Measurements from ENCODE around the genes CFLAR and C2CD6.

DNA sequence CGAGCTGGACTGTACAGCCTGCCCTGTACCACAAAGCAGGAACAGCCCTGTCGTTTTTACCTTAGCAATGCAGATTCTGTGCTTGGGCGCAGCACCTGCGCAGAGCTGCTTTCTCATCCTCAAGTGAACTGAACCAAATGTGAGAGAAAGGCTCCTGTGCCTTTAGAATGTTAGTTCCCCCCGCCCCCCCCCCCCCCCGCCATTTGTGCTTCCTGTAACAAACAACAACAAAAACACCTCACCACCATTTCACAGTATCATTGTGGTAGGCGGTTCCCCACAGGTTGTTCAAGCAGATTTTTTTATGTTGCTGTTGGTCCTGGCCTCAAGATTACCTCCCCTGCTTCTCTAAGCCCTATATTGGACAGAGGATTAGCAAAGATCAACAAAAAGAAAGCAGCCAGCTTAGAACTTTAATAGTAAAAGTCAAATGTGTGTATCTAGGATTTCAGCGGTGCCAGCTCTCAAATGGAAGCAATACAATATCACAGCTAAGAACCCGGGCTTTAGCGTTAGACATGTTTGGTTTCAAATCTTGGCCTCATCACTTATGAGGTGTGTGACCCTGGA is 84.8 kb downstream of the KCTD18 start:
- RRBS = no CpG with 5 or more reads among the region's 10 CpGs

GRCh38 chr2:200452873-200453337 is 57.0 kb downstream of the KCTD18 start:
- RRBS = no CpG with 5 or more reads among the region's 5 CpGs

DNA sequence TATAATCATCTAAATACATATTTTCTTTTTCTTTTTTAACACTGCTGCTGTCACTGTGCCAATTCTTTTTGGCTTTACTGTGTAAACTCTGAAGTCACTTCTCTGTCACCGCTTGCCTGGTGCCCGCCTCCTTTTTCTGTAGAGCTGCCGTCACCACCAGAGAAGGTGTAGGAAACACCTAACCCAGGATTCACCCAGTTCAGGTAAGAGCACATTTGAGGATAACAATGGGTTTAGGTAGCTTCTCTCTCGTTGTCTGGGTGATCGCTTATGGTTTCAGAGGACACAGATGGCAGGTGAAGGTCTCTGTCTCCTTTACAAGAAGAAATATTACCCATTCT is 93.4 kb downstream of the AOX1 start:
- RRBS = no CpG with 5 or more reads among the region's 5 CpGs

GRCh38 chr2:200695113-200696135 is 109.6 kb downstream of the AOX1 start:
- RRBS = no CpG with 5 or more reads among the region's 14 CpGs

- RRBS = no CpG with 5 or more reads among the region's 2 CpGs
Measured at GRCh38 chr2:200705268-200705831, 106.4 kb upstream of the BZW1 start.

GRCh38 chr2:200830578-200830943 is 18.9 kb downstream of the BZW1 start:
- RRBS = no CpG with 5 or more reads among the region's 9 CpGs

DNA sequence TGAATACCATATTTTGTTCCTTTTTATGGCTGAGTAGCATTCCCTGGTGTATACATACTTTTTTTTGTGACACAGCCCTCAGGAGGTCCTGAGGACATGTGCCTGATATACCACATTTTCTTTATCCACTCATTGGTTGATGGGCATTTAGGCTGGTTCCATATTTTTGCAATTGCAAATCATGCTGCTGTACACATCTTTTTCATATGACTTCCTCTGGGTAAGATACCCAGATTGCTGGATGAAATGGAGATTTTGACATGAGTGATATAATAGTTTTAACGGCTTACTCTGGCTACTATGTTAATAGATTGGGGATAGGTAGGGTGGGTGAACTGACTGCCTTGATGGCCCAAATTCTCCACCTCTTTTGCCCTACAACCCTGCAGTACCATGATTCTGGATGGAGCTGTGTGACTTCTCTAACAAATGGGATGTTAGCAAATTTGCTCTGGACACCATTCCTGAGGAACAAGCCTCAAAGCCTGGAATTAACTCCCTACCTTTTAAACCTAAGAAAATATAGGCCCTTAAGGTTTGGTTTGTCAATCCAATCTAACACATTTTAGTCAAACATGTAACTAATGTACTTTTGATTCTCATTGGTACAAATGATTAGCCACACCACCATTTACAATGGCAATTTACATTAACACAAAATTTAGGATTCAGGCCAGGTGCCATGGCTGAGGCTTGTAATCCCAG is 13.1 kb downstream of the CLK1 start:
- RRBS = no CpG with 5 or more reads among the region's 1 CpG

DNA sequence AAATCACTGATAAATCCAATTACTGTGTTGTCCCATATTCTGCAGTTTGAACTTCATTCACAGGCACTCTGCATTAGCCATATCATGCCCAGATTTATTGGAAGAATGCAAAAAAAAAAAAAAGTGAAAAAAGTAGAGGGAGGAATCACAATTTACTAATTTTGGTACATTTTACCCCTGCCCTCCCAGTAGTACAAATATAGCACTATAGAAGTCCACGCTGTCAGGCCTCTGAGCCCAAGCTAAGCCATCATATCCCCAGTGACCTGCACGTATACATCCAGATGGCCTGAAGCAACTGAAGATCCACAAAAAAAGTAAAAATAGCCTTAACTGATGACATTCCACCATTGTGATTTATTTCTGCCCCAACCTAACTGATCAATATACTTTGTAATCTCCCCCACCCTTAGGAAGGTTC is 2.5 kb downstream of the CLK1 start:
- RRBS = no CpG with 5 or more reads among the region's 2 CpGs

DNA sequence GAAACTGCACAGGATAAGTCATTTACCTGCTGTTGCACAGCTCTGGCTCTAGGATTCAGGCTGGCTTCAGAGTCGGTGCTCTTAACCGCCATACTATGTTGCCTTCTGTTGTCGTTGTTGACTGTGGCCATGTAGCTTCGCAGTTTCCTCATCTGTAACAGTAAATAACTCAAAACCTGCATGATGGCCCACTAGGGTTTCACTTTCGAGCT is 538 bp downstream of the NIF3L1 start:
- RRBS = no CpG with 5 or more reads among the region's 5 CpGs

GRCh38 chr2:201116080-201116767 is at the start of gene CFLAR:
Gene CFLAR (plus strand): TSS chr2:201116164.
- RRBS = 1% methylated on average over 30 of the region's 61 CpGs

DNA sequence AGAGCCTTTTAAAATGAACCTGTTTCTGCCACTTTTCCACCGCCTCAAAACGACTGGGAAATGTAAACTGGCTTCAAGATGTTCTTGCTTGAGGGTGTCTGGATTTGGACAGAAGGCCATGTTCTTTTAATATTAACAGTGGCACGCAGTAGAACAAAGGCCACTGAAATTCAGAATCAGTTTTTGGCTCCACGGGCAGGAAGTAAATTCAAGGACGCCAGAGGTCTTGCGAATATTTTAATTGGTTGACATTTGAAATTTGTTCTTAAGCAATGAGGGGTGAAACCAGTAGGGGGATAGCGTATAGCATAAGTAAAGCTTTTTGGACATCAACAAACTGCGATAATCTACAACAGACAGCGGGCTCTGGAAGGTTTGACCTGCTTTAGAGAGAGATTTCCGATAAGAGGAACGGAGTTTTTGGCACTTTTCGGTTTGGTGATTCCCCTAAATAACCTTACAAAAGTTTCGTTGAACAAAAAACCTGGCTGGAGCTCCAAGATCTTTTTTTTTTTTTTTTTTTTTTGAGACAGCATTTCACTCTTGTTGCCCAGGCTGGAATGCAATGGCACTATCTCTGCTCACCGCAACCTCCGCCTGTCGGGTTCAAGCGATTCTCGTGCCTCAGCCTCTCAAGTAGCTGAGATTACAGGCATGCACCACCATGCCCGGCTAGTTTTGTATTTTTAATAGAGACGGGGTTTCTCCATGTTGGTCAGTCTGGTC is 1.4 kb downstream of the CFLAR start:
- RRBS = no CpG with 5 or more reads among the region's 20 CpGs

DNA sequence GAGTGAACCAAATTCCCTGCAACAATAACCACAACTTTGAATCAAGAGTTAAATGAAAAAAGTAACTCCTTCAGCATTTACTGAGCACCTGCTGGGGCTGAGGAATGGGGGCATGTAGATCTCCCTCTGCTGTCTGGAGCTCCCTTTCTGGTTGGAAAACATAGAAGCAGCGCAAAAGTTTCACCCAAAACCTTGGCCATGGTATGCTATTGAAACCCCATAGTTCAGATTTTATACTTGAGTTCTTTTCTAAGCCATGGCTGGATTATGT is 4.9 kb downstream of the CFLAR start:
- RRBS = no CpG with 5 or more reads among the region's 1 CpG

GRCh38 chr2:201127487-201128056 is 11.6 kb downstream of the CFLAR start:
- RRBS = no CpG with 5 or more reads among the region's 5 CpGs

DNA sequence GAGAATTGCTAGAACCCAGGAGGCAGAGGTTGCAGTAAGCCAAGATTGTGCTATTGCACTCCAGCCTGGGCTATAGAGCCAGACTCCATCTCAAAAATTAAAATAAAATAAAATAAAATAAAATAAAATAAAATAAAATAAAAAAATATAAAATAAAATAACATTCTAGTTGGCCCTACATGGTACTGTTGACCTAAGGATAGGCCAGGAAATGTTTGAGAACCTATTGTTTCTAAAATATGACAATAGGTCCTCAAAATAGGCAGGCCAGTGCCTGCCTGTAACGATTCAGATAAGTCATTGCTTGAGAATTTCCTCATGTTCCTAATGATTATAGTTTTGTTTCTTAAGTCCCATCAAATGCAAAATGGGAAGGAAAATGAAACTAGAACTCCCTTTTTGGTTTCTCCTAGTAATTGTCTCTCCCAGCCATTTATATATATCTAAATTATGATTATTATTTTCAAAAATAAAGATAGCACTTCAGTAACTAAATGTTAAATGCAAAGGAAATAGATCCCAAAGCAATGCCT is 18.6 kb downstream of the CFLAR start:
- RRBS = no CpG with 5 or more reads among the region's 1 CpG

DNA sequence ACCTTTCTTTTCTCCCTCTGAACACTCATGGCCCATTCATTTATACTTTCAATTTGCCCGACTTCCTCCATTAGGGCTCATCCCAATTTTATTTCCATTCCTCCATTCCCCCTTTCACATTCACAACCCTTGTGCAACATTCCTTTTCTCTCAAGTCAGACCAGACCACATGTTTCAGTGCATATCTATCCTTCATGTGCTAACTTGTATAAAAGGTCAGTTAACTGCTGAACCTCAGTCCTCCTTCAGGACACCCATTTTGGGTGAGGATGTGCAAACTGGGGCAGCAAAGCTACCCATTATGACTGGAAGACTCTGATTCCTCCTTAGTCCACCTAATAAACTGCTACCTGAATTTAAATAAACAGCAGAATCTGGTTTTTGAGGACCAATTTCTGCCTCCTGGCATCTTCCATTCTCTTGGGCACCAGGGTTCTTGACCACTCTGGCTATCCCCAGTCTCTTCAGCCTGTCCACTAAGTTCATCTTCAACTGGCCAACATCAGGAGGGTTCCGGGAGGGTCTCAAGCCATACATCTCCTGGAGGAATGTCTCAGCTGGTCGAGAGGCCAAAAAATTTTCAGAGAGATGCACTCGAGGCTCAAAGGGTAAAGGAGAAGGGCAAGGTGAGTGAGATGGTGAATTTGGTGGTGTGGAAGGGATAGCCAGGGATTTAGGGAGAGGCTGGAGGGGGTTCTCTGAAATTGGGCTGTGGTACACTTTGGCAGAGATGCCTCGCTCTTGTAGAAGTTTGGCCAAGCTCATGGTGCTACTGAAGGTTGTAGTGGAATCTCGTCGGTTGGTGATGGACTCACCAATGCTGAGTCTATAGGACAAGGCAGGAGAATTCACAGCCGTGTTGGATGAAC is 23.4 kb upstream of the FLACC1 start:
- RRBS = no CpG with 5 or more reads among the region's 8 CpGs

- RRBS = 79% methylated on average over 2 of the region's 37 CpGs
Measured at GRCh38 chr2:201618886-201619829, at the start of gene C2CD6. Gene C2CD6 (minus strand): TSS chr2:201619178.

DNA sequence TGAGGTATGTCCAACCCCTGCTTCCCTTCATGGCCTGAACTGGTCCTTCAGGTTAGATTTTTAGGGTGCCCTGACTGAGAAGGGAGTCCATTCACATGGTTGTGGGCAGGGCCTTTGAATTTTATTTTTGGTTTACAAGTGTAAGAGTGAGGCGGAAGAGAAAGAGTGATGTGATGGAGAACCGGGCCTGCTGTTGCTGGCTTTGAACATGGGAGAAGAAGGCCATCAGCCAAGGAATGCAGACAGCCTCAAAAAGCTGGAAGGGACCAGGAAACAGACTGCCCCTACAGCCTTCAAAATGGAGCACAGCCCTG is 105.0 kb downstream of the CDK15 start:
- RRBS = no CpG with 5 or more reads among the region's 2 CpGs

DNA sequence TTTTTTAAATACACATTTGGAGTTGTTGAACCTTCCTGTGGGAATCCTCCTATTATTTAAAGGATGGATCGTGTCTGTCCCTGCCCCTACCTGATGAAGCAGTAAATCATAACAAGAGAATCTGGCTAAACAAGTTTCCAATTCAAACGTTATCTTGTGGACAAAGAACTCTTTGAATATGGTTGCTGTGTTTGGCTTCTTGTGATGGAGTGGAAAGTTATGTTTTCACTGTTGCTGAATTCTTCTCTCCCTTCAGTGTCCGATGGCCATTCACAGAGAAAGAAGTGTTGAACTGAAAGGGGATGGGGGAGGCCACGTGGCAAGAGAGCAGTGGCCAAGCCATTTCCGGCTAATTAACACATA is 37.1 kb upstream of the FZD7 start:
- RRBS = no CpG with 5 or more reads among the region's 5 CpGs

DNA sequence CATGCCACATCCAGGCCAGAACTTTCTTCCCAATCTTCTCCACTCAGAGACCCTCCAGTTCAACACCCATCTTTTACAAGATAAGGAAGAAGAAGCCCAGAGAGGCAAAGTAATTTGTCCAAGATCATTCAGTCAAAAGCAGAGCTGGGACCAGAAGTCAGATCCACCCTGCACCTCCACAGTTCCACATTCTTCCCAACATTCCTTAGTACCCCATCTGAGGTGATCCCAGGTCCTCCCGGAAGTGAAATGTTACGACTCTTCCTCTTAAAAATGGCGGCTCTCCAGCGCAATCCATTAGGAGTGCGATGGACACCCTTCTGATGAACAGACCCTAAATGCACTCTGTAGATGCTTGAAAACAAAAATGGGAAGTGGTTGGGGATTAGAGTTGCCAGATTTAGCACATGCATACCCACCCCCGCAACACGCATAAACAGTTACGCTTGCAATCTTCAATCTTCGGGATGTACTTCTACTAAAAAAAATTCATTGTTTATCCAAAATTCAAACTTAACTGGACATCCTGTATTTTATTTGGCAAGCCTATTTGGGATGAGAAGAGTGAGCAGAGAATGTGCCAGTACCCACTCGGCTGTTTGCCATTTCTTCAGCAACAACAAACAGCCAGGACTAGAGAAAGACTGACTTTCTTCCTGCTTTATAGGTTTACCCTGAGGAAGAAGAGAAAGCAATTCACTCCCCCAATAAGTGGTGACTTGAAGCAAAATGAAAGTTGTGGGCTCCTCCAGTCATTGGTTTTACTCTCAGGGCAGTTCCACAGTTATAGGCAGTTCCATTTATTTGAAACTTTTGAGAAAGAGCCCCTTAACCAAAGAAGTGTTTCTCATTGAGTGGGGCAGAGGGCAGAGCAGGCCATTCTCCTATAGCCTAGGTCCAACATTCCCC is 18.4 kb downstream of the KIAA2012 start:
- RRBS = no CpG with 5 or more reads among the region's 10 CpGs